Occipital lobe (tissue), 2 donors: ENCODE measurements around the gene ANKRD45.

- RAMPAGE, long total RNA, result no peak
Observed at GRCh38 chr1:172725043-172725254, 66.0 kb downstream of the FASLG start.

DNA sequence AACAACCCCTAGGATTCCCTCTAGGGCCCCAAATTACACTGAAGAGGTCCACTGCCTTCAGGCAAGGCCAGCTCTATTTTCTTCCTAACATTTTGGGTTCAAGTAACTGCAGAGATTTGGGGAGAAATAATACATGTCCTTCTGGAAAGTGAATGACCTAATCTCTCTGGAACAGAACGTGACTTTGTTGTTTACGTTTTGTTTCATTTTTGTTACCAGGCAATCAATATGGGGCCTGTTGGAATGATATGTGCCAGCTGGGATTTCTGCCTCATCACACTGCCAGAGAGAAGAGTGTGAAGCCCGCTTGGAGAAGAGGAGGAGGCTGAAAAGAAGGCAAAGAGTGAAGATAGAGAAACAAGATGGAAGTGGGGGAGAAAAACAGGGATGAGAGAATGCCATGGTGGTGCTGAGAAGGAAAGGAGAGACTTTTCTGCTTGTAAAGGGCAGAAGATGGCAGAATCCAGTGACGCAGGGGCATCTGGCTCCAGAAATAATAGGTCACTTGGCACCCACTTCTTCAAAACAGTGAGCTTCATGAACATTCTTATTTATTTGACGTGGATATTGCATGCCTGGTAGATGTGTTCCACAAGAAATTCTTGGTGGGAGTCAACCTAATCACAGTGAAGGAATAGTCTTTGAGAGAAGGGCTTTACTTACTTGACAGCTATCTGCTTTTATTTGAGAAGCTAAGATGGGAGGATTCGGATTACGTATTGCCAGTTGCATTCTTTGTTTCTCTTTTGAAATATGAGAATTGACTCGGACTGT is 116.9 kb downstream of the FASLG start:
- RAMPAGE, long total RNA, result no peak

GRCh38 chr1:172906603-172907196 is 144.0 kb downstream of the TNFSF18 start:
- RAMPAGE, long total RNA, result no peak

- RAMPAGE, long total RNA, result no peak
Observed at GRCh38 chr1:172960283-172960791, 90.4 kb downstream of the TNFSF18 start.

DNA sequence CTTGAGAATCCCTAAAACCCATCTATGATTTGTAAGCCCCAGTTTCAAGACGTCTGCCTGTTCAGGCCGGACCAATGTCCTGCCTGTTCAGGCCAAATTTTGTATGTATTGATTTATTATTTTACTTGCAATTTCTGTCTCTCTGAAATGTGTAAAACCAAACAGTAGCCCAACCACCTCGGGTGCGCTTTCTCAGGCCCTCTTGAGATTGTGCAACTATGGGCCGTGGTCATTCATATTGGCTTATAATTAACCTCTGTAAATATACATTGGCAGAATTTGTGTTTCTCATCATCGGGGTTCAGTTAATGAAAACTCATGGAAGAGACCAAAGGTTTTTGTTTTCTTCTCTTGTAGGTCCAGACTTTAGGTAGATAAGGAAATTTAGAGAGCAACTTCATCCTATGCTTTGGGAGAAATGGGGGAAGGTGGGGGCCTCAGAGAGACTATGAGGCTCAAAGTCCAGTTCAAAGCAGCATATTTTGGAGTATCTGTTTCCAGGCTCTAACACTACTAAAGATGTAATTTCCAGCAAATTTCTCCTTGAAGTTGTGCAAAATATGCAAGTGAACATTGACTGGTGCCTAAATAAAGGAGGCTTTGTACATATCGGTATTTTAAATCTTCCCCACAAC is 77.2 kb upstream of the TNFSF18 start:
- RAMPAGE, long total RNA, result no peak

- RAMPAGE, long total RNA, result no peak
Observed at GRCh38 chr1:173210788-173211037, 3.6 kb upstream of the TNFSF4 start.

- RAMPAGE, long total RNA, result no peak
Observed at GRCh38 chr1:173406418-173407303, 70.5 kb upstream of the PRDX6 start.

- RAMPAGE, long total RNA, result no peak
Observed at GRCh38 chr1:173410836-173411381, 66.2 kb upstream of the PRDX6 start.

DNA sequence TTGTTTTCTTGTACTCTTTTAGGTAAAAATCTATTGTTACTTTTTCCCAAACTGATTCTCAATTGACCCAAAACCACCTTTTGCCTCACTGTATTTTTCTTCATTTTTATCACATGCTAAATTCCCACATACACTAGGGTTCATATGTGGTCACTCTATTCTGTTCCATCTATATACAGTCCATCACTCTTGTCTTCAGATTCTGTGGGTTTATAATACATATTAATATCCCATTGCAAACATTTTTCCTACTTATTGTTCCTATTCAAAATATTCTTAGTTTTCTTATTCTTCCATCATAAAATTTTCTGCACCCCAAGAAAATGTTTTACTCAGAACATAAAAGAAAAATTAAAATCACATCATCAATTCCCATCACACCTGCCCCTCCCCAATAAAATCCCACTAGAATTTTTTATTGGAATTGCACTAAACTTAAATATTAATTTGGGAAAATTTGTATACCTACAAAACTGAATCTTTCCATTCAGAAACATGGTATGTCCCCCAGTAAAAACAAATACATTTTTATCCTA is 39.5 kb upstream of the PRDX6 start:
- RAMPAGE, long total RNA, result no peak

GRCh38 chr1:173473546-173473915 is 3.6 kb upstream of the PRDX6 start:
- RAMPAGE, long total RNA, result no peak

- RAMPAGE, long total RNA, result no peak
Observed at GRCh38 chr1:173487524-173488360, 10.6 kb downstream of the PRDX6 start.

DNA sequence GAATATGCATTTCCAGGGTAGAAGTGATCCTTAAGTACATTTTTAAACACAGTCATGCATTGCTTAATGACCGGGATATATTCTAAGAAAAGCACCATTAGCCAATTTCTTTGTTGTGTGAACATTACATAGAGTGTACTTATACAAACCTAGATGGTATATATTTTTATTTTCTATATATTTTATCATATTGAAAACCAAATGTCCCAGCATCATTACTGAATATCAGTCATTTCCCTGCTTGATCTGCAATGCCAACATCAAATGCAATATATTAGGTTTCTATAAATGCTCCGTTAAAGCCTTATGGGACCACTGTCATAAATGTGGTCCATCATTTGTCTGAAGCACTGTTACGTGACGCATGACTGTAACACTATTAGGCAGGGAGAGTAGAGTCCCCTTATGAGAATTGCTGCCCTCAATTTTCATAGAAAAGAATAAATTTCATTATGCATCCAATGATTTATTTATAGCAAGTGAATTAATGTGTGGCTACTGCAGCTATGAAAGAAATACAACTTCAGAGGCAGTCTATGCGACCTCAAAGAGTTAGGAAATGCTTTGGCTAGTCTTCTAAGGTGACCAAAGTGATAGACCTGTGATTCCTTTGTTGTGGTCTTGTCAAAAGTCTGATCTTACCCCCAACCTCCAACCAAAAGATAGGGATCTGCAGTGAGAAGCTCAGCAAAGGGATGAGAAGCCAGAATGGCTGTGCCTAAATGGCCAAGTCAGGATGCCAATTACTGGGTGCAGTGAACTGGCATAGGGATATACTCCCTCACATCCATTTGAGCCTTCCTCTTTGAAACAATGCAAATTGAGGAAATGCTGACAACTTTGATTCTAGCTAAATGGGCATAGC is 13.9 kb downstream of the PRDX6 start:
- RAMPAGE, long total RNA, result no peak

- RAMPAGE, long total RNA, result no peak
Observed at GRCh38 chr1:173637465-173638155, 2.5 kb downstream of the TEX50 start.

GRCh38 chr1:173669170-173669998 is at the start of gene ANKRD45:
ANKRD45 (minus strand) TSS chr1:173669851.
- RAMPAGE, long total RNA, result no peak

- RAMPAGE, long total RNA, result no peak
Observed at GRCh38 chr1:173931808-173932689, 14.9 kb upstream of the SERPINC1 start.

DNA sequence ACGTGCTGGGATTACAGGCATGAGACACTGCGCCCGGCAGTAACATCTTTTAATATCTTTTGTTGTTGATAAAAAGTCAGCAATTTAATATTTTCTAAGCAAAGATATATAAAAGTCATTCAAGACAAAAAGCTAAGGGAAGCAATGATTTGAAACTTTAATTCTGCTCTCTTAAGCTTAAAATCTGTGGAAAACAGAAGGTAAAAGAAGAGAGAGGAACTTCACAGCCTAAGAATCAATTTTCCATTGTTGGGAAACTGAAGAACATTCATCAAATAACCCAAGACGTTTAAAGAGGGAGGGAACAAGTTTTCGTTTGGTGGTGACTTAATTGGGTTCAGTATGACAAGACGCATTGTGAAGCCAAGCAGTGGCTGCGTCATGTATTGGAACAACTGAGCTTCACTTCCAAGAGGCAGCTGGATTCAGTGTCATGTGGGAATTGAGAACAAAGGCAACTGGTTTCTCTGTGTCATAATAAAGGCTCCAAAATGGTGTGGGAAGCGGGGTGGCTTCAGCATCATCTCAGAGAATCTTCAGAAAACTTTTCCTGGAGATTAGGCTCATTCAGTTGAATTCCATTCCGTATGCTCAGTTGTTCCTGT is 29.7 kb upstream of the RC3H1 start:
- RAMPAGE, long total RNA, result no peak

- RAMPAGE, long total RNA, result no peak
Observed at GRCh38 chr1:174427833-174428489, 19.8 kb upstream of the GPR52 start.

DNA sequence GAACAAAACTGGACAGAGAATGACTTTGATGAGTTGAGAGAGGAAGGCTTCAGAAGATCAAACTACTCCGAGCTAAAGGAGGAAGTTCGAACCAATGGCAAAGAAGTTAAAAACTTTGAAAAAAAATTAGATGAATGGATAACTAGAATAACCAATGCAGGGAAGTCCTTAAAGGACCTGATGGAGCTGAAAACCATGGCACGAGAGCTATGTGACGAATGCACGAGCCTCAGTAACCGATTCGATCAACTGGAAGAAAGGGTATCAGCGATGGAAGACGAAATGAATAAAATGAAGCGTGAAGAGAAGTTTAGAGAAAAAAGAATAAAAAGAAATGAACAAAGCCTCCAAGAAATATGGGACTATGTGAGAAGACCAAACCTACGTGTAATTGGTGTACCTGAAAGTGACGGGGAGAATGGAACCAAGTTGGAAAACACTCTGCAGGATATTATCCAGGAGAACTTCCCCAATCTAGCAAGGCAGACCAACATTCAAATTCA is 10.5 kb upstream of the GPR52 start:
- RAMPAGE, long total RNA, result no peak

DNA sequence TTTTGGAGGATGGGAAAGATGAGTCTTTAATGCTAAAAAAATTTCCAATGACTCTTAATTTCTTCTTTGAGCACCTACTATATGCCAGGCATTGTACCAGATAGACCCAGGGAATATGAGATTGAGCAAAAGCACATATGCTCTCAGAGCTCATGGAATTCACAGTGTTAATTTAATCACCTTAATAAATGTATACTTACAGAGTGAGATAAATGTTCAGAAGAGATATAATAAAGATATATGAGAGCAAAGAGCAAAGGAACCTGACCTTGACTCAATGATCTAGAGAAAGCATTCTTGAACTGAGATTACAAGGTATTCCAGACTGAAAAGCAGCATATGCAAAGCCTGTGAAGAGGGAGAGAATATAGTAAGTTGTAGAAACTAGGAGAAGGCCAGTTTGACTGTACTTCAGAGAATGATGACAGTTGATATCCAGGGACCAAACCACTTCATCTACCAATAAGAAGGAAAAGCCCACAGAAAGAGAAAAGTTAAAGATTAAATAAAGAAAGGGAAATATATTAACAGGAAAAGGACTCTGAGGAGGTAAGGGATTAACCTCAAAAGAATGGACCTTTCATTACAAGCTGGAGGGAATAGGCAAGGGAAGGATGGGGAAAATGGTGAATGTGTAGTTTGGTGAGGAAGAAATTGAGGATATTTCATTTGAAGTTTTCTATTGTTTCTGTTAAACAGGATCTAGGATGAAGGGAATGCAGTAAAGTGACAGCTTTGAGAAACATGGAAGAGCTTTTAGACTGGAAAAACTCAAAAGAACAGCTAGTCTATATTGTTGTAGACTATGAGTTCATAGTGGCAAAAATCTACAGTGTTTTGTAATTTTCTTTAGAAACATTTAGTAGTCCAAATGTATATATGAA is 180.2 kb upstream of the CACYBP start:
- RAMPAGE, long total RNA, result no peak

GRCh38 chr1:174966900-174967372 is 32.8 kb upstream of the CACYBP start:
- RAMPAGE, long total RNA, result no peak